Measurements from ENCODE around the genes KLHDC4, CA5A and ZC3H18.

- PRO-cap, 6 experiments, result no peak in any of the 6 experiments
- RAMPAGE, long total RNA, 2 experiments, result no peak in any of the 2 experiments
- RRBS, result no CpG with 5 or more reads among the region's 21 CpGs
Observed at GRCh38 chr16:87762276-87763258, 3.2 kb downstream of the KLHDC4 start.

DNA sequence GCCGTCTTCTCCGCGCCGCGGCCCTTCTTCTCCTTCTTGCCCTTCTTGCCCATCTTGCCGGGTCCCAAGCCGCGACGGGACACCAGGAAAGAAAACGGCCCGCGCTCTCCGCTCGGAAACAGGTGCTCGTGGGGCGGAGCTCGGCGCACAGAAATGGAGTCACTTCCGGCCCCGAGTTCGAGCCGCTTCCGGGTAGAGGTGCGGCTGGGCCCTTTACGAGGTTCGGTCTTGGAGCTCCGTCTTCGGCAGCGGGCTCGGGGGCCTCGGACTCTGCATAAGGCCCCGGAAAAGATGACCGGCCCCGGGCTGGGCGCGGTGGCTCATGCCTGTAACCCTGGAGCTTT lies at the start of gene KLHDC4:
TSS of gene KLHDC4 (minus strand) at position 149 of the 344 bp plus-strand sequence.
- PRO-cap, 6 experiments, result peak in 6 of 6 experiments; most common plus-strand start position 191 of the sequence (in 3); most common minus-strand start position 130 of the sequence (in 3)
- RAMPAGE, long total RNA, 2 experiments, result start-site peak on the minus strand in 2 of 2 experiments, centred at positions 108 to 124 of the sequence, 31 to 114 reads per replicate
- RRBS, result 1% methylated on average over 16 of the region's 36 CpGs

DNA sequence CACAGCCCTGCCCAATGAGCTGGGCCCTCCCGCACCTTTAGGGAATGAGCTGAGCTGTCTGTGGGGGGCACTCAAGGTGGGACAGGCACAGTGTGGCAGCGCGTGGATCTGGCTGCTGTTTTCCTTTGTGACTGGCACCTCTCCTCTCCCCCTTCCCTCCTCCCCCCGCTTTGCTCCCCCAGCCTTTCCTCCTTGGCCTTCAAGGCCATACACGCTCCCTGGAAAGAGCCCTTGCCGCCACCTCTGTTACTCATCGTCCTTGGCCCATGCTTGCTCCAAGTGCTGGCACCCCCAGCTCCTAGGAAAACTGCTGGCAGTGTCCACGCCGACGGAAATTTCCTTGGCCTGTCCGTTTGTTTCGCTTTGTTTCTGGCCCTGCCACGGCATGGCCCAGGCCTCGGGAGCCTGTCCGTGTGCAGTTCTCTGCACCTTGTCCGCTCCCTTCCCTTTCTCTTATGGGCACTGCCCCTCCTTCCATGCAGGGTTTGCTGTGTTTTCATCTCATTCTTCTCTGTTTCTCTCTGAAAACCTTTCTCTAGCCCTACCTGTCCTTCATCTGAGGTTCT lies 18.0 kb downstream of the CA5A start:
- PRO-cap, 6 experiments, result no peak in any of the 6 experiments
- RAMPAGE, long total RNA, 2 experiments, result no peak in any of the 2 experiments
- RRBS, result no CpG with 5 or more reads among the region's 16 CpGs

GRCh38 chr16:87936313-87937243 lies at the start of gene CA5A:
TSS of gene CA5A (minus strand) at chr16:87936529.
- PRO-cap, 6 experiments, result no peak in any of the 6 experiments
- RAMPAGE, long total RNA, 2 experiments, result no peak in any of the 2 experiments
- RRBS, result no CpG with 5 or more reads among the region's 19 CpGs

DNA sequence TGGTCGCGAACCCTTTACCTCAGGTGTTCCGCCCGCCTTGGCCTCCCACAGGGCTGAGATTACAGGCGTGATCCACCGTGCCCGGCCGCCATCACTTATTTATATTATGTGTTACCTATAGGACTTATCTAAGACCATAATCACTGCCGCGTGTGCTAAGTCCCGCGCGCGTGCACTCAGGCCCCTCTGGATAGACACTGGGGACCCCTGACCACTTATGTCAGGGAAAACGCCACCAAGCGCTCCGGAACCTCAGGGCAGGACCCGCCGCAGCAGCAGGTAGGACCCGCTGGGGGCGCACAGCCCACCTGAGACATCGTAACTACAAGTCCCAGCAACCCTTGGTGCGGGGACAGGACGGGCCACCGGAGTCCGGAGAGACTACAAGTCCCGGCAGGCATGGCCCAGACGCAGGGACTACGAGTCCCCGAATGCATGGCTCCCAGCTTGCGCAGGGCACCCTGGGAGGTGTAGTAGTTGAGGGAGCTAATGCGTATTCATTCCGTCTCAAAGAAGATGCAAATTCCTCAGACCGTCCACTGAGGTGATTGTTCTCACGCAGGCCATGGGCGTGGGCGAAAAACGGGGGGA lies 490 bp upstream of the BANP start:
- PRO-cap, 6 experiments, result peak in 6 of 6 experiments; most common plus-strand start position 489 of the sequence (in 1); most common minus-strand start position 199 of the sequence (in 3)
- RAMPAGE, long total RNA, 2 experiments, result no peak in any of the 2 experiments
- RRBS, result 0% methylated on average over 5 of the region's 38 CpGs

DNA sequence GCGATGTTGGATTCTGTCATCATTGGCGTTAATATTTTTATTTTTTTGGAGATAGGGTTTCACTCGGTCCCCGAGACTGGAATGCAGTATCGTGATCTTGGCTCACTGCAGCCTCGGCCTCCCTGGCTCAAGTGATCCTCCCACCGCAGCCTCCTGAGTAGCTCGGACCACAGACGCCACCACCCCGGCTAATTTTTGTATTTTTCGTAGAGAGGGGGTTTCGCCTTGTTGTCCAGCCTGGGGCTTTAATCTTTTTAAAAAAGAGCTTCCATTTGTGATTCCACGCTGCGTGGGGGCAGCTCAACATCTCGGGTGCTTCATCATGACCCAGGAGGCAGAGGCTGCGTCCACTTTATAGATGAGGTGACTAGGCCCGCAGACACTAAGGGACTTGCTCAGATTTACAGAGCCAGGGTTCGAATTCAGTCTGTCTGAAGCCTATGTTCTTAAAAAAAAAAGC lies 1.5 kb downstream of the BANP start:
- PRO-cap, 6 experiments, result no peak in any of the 6 experiments
- RAMPAGE, long total RNA, 2 experiments, result no peak in any of the 2 experiments
- RRBS, result no CpG with 5 or more reads among the region's 18 CpGs

- PRO-cap, 6 experiments, result no peak in any of the 6 experiments
- RAMPAGE, long total RNA, 2 experiments, result no peak in any of the 2 experiments
- RRBS, result no CpG with 5 or more reads among the region's 9 CpGs
Observed at GRCh38 chr16:87953379-87953891, 2.2 kb downstream of the BANP start.

DNA sequence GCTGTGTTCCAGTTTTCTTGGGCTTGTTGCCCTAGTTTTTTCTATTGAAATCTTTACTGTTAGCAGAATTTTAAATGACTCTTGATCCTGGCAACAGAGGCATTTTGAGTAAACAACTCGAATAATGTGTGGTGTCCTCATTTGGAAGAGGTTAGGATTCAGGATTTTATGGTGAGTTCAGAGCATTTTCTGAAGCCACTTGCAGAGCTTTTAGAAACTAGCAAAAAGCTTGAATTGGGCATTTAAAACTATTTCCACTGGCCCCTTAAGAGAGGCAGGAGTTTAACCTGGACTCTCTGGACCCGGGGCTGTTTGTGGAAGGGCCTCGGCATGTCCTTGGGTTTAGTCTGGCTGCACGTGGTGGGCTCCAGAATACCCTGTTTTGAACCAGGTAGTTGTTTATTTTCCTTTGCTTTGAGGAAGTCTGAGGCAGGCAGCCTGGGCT lies 15.2 kb downstream of the BANP start:
- PRO-cap, 6 experiments, result peak in 1 of 6 experiments; most common plus-strand start position 154 of the sequence (in 1)
- RAMPAGE, long total RNA, 2 experiments, result no peak in any of the 2 experiments
- RRBS, result no CpG with 5 or more reads among the region's 4 CpGs

DNA sequence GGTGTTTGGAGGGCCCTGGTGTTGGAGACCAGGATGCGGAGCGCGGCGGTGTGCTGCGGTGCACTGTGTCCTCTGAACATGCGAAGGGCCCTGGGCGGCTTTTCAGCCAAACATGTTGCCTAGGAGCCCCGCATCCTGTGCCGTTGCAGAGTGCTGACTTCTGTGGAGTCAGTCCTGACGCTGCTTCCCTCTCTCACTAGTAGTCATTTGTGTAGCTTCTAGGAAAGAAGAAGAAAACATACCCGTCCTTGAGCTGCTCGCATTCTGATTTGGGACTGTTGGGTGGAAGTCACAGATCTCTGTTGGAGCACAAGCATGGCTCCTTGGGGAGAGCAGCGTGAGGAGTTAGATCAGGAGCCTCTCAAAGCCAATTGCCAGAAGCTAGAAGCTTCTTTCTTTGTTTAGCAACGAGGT lies 42.8 kb downstream of the BANP start:
- PRO-cap, 6 experiments, result no peak in any of the 6 experiments
- RAMPAGE, long total RNA, 2 experiments, result no peak in any of the 2 experiments
- RRBS, result no CpG with 5 or more reads among the region's 14 CpGs

GRCh38 chr16:88012988-88013656 lies 61.9 kb downstream of the BANP start:
- PRO-cap, 6 experiments, result no peak in any of the 6 experiments
- RAMPAGE, long total RNA, 2 experiments, result no peak in any of the 2 experiments
- RRBS, result no CpG with 5 or more reads among the region's 19 CpGs

DNA sequence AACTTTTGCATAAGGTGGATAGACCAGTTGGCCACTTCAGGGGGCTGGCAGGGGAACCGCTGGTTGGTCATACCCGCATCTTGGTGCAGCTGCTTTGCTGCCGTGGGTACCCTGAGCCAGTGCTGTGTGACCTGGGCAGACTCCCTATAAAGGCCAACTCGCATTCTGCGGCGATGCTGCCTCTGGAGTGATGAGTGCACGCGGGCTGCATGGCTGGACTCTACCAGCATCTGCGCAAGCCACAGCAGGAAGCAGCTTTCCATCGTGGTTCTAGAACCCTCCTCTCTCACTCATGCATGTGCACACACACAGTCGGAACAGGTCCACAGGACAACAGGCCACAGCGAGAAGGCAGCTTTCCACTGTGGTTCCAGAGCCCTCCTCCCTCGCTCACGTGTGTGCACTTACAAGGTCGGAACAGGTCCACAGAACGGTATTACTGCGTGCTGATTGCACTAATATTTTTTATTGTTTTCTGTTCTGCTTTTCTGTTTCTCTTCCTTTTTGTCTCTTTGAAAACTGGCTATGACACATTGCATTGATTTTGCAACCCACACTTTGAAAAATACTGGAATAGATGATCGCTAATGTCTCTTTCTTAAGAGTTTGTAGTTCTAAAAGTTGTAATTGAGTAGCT lies 92.9 kb downstream of the BANP start:
- PRO-cap, 6 experiments, result no peak in any of the 6 experiments
- RAMPAGE, long total RNA, 2 experiments, result no peak in any of the 2 experiments
- RRBS, result no CpG with 5 or more reads among the region's 18 CpGs

GRCh38 chr16:88143495-88144523 lies 192.6 kb downstream of the BANP start:
- PRO-cap, 6 experiments, result peak in 5 of 6 experiments; most common plus-strand start chr16:88143744 (in 5); most common minus-strand start chr16:88143963 (in 2)
- RAMPAGE, long total RNA, 2 experiments, result no peak in any of the 2 experiments
- RRBS, result 10% methylated on average over 6 of the region's 47 CpGs

DNA sequence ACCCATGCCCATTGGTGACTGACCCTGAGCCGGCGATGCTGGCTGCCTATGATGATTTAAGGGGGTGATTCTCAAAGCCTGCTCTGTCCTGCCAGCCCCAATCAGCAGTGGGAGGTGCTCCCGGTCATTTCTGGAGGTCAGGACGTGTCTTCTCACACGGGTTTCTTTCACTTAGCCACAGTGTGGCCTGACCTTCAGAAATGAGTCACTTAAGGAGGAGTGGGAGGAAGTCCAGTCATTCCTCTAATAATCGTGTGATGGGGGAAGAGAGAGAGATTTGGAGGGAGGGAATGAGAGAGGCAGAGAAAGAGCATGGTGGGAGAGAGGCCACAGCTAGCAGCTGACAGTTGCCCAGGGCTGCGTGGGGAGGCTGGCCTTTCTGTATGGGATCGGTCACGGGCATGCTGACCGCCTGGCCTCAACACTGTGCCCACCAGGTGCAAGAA lies 142.7 kb upstream of the ZNF469 start:
- PRO-cap, 6 experiments, result no peak in any of the 6 experiments
- RAMPAGE, long total RNA, 2 experiments, result no peak in any of the 2 experiments
- RRBS, result no CpG with 5 or more reads among the region's 10 CpGs

DNA sequence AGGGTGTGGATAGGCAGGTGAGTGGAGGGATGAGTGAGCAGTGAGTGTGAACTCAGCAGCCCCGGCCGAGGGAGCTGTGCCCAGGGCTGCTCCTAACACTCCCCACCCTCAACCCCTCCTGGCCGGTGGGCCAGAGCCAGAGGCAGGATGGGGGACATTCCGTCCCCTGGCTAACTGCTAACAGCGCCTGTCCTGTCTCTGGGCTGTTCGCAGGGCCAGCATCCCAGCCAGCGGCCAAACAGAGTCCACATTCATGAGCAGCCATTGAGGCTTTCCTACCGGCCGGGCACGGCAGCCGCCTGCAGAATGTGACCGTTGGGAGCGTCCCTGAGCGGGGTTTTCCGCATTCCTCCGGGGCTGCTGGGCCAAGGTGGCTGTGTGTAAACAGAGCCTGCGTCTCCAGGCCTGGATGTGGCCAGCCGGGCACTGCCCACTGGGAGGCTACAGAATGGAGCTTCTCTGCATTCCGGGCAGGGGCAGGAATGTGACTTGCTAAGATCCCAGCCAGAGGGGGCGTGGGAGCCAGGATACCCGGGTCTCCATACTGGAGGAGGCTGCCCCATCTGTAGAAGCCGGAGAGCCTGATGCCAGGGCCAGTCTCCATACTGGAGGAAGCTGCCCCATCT lies 5.5 kb downstream of the ZNF469 start:
- PRO-cap, 6 experiments, result peak in 2 of 6 experiments; most common plus-strand start position 346 of the sequence (in 1); most common minus-strand start position 308 of the sequence (in 1)
- RAMPAGE, long total RNA, 2 experiments, result no peak in any of the 2 experiments
- RRBS, result 19% methylated on average over 16 of the region's 22 CpGs

DNA sequence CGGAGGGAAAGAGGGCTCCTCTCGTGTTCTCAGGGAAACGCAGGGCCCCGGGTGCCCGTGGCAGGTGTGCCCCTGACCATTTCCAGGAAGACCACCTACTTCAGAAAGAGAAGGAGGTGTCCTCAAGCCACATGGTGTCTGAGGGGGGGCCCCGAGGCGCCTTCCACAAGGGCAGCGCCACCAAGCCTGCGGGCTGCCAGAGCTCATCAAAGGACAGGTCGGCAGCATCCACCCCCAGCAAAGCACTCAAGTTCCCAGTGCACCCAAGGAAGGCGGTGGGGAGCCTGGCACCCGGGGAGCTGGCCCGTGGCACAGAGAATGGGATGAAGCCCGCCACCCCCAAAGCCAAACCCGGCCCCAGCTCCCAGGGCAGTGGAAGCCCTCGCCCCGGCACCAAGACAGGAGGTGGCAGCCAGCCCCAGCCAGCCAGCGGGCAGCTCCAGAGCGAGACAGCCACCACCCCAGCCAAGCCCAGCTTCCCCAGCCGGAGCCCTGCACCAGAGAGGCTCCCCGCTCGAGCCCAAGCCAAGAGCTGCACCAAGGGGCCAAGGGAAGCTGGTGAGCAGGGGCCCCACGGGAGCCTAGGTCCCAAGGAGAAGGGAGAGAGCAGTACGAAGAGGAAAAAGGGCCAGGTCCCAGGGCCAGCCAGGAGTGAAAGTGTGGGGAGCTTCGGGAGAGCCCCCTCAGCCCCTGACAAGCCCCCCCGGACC lies 14.6 kb upstream of the ZFPM1 start:
- PRO-cap, 6 experiments, result no peak in any of the 6 experiments
- RAMPAGE, long total RNA, 2 experiments, result no peak in any of the 2 experiments
- RRBS, result 89% methylated on average over 11 of the region's 26 CpGs

GRCh38 chr16:88456791-88457311 lies 3.8 kb downstream of the ZFPM1 start:
- PRO-cap, 6 experiments, result no peak in any of the 6 experiments
- RAMPAGE, long total RNA, 2 experiments, result no peak in any of the 2 experiments
- RRBS, result no CpG with 5 or more reads among the region's 7 CpGs

DNA sequence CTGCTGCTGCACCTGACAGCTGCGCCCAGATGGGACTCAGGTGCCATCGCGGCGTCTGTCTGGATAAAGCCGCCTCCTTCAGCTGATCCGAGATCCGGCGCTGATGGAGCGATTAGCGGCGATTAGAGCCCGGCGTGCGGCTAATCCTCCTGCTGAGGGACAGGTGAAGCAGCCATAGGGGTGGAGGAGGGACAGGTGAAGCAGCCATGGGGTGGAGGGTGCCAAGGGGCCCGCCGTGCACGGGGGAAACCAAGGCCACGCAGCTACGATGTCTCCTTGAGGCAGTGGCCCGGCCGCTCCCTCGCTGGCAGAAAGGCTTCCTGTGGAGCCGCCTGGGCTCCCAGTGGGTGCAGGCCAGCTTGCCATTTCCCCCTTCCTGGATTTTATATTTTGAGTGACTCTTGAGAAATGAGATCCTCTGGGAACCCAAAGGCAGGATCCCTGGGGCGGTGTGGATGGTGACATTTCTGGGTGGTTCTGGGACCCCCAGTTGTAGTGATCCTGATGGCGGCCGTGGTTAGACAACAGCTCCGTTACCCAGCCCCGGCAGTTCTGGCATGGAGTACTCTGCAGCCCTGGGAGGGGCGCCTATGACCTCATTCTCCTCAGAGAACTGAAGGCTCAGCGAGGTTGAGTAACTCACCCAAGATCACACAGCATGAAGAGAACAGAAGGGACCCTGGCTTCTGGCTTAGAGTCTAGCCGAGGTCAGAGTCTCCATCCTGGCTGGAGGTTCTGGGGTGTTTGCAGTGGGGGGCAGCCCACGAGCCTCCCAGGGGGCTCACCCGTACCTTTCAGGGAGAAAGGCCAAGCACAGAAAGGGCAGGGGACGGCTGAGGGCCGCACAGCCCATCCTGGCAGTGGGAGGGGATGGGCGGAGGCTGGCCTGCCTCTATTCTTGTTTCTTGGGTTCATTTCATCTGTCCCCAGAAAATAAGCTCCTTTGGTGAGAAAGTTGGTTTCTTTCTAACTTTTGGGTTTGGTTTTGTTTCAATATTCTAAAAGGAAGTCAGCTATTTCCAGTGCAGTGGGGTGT lies 13.0 kb downstream of the ZFPM1 start:
- PRO-cap, 6 experiments, result peak in 1 of 6 experiments; most common minus-strand start position 554 of the sequence (in 1)
- RAMPAGE, long total RNA, 2 experiments, result no peak in any of the 2 experiments
- RRBS, result 92% methylated on average over 8 of the region's 36 CpGs

DNA sequence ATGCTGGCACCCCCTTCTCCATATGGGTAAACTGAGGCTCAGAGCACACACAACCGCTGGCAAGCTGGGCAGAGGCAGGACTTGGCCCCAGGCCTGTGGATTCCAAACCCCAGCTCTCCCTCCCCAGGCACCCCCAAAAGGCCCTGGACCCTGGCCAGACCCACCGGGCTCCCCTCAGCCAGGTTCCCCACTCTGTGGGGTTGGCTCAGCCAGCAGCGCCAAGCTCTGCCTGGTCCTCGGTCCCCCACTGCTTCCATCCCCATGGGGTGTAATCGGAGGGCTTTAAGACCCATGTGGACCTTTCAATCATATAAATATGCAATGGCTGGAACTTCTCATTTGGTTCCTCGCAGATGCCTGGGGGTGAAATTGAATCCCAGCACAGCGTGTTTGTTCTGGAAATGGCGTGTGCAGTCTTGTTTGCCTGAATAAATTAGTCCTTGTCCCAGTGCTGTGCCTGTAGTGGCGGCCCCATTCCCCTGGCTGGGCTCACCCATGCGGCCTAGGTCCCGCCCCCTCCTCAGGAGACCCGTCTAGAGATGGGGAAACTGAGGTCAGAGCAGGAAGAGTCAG lies 57.2 kb downstream of the ZFPM1 start:
- PRO-cap, 6 experiments, result no peak in any of the 6 experiments
- RAMPAGE, long total RNA, 2 experiments, result no peak in any of the 2 experiments
- RRBS, result no CpG with 5 or more reads among the region's 12 CpGs

GRCh38 chr16:88525909-88526608 lies 44.1 kb upstream of the ZC3H18 start:
- PRO-cap, 6 experiments, result no peak in any of the 6 experiments
- RAMPAGE, long total RNA, 2 experiments, result no peak in any of the 2 experiments
- RRBS, result no CpG with 5 or more reads among the region's 22 CpGs

GRCh38 chr16:88569911-88571397 lies at the start of gene ZC3H18:
TSS of gene ZC3H18 (plus strand) at chr16:88570403.
- PRO-cap, 6 experiments, result peak in 6 of 6 experiments; most common plus-strand start chr16:88570413 (in 6); most common minus-strand start chr16:88570176 (in 6)
- RAMPAGE, long total RNA, 2 experiments, result start-site peak on the plus strand in 2 of 2 experiments, at chr16:88570382-88570416 at its widest, 79 to 168 reads per replicate
- RRBS, result 2% methylated on average over 73 of the region's 139 CpGs

All from heart left ventricle (tissue), 7 donors.